Epithelial cell of proximal tubule (primary cell): ENCODE measurements around a stretch of chr11.

DNA sequence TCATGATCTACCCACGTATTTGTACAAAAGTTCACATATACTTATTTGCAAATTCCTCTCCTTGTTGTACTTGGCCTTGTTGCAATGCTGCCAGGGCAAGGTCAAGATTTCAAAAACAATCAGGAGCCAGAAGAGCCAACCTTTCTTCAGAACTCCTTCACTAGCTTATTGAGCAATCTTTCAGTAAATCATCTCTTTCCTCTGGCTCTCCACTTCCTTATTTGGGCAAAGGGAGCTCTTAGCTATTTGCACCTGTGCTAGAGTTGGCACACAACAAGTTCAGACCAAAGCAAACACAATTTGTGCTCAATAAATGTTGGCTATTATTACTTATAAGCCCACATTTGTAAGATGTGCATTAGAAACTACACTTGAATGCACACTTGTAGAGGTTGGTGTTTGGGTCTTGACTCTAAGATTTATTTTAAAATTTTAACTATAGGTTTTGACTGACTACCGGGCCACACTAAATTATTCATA, 9.8 kb downstream of the SRSF8 start:
- RAMPAGE, long total RNA: no peak
- RRBS: no CpG with 5 or more reads among the region's 2 CpGs

- RAMPAGE, long total RNA: no peak
- RRBS: no CpG with 5 or more reads among the region's 10 CpGs
These were observed 8.3 kb upstream of the ENDOD1 start for GRCh38 chr11:95080971-95082133.

- RAMPAGE, long total RNA: no peak
- RRBS: no CpG with 5 or more reads among the region's 5 CpGs
These were observed 760 bp upstream of the ENDOD1 start for GRCh38 chr11:95088846-95089326.

DNA sequence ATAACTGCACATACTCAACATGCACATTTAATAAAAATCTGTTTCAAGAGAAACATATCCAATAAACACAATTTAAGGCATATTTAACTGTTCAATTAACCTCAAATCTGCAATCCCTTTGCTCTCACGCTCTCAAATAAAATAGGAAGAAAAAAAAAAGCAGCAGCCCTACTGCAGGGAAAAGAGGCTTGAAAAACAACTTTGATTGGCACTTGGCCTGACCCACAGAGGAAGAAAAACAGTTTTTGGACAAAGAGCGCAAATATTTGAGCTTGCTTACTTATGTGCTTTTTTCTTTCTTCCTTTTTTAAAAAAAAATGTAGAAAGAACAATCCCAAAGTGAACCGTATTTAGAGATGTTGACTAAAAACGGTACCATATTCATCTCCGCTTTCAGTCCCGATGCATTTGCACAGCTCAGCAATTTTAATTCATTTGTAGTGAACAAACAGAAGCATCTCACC, 1.6 kb downstream of the SESN3 start:
- RAMPAGE, long total RNA: no peak
- RRBS: no CpG with 5 or more reads among the region's 6 CpGs

DNA sequence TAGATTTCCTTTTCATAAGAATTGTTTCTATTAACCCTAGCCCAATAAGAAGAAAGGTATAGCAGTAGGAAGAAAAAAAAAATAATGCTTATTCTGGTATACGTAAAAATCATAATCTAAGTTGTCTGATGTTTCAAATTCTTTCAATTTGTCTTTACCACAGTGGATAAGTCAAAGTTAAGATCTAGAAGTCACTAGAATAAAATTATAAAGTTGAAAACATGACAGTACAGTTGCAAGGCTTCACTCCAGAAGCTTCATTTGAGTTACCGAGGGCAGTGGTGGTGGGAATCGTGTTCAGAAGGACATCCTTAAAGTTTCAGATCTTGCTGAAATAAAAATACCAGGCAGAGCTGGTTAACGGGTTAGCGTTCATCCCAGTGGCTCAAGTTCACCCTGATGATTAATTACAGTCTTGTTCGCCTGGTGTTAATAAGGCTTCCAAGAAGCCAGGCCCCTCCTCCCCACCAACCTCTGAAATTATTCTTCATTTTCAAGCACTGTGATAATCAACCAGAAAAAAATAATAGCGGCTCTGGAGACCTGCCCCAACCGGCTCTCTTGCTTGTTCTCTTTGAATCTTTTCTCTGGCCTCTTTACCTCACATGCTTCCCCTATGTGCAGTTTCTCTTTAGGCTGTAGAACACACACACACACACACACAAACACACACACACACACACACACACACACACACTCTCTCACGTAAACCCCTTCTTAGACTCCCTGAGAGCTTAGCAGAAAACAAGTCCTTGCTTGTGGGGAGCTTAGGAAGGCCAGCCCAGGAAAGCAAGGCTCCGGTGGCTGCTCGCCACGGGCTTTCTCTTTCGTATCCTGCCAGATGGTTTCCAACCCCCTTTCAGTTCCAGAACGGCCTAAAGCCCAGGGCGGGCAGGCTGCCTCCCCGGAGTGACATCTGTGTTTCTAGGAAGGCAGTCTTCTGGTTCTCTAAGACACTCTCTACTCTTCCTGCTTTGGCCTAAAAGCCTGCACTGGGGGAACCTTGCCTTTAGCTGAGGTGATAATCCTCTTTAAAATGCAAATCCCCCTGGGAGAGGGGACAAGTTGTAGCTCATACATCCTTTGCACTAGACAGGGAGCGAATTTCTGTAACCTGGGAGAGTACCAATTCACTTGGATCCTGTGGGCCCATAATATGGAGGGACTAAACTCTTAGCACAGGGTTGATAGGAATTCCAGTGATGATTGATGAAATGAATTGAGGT, 106.3 kb upstream of the SESN3 start:
- RAMPAGE, long total RNA: no peak
- RRBS: 39% methylated on average over 7 of the region's 17 CpGs

DNA sequence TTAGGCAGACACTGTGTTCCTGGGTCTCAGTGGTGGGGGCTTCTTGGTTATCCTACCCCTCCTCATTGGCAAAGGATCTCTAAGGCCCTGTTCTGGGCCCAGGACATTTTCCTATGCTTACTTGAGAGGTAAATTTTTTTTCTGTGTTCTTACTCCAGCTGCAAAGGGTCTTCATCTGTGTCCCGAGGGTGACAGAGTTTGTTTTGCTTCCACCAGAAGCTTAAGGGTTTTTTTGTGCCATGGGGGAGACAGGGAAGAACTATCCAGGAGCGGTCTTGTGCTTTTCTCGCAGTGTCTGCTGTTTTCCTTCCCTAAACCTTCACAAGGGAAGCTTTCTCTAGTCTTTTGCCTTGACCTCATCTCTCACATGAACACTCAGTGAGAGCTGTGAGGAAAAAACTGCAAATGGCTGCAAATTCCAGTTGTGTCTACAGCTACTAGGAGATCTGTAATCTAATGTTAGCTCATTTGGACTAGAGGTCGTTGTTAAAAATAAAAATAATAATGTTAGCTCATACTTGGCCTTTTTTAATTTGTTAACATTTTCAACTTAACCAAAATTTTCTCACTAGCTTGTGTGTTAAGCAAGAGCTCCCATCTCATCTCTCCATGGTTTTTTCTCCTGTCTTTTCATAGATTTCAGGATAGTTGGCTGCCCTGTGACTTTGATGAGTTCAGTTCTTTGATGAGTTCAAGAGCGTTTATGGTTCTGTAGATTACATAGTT, 264.7 kb upstream of the SESN3 start:
- RAMPAGE, long total RNA: no peak
- RRBS: no CpG with 5 or more reads among the region's 5 CpGs

- RAMPAGE, long total RNA: no peak
- RRBS: no CpG with 5 or more reads among the region's 4 CpGs
These were observed 199.5 kb downstream of the FAM76B start for GRCh38 chr11:95590060-95590423.

DNA sequence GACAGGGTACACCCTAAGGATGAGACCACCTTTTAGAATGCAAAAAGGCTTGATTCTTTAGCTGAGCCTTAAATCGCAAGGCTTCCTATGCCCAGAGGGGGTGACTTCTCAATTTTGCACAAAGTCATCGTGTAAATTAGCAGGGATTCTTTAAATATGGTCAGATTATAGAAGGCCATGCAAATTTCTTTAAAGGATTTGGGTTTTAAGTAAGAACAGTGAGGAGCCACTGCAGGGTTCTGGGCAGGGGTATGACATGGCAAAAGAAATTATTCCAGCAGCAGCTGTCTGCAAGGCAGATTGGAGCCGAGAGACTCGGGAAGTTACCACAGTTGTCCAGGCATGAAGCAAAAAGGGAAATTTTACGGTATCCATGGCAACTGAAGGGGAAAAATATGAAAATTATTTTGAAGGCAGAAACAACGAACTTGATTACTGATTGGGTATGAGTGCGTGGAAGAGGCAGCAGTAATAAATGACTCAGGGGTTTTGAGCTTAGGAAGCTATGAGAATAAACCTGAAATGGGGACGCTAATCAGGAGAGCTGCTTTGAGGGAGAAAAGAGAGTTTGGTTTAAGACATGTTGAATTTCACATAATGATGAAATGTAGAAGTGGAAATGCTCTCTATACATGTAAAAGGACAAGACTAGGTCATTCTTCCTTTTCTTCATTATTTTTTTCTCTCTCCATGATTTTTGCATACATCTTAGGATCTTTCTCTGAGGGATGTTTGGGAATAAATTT, 91.6 kb downstream of the FAM76B start:
- RAMPAGE, long total RNA: no peak
- RRBS: no CpG with 5 or more reads among the region's 8 CpGs

GRCh38 chr11:95922953-95923416, 922 bp downstream of the MTMR2 start:
- RAMPAGE, long total RNA: no peak
- RRBS: no CpG with 5 or more reads among the region's 5 CpGs

DNA sequence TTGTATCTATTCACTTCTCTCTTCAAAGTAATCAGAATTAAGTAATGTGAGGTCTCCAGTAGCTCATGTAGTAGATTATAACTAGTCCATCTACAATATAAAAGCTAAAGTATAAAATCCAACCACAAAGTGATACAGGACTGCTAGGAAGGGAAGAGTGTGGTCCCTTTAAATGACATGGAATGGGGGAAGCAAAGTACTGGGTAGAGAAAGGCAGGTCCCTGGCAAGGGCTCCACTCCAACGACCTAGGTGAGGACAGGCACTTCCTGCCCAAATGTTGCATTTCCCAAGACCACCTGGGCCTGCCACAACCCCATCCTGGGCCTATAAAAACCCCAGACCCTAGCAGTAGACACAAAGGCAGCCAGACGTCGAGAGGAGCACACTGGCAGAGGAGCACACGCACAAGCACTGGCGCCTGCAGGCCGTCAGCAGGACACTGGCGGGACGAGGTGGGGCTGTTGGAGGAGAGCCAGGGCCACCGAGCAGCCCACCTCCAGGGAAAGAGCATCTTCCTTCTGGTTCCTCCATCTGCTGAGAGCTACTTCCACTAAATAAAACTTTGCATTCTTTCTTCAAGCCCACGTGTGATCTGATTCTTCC, 89.5 kb upstream of the MTMR2 start:
- RAMPAGE, long total RNA: no peak
- RRBS: no CpG with 5 or more reads among the region's 10 CpGs

GRCh38 chr11:96016306-96016700, 92.4 kb upstream of the MTMR2 start:
- RAMPAGE, long total RNA: no peak

DNA sequence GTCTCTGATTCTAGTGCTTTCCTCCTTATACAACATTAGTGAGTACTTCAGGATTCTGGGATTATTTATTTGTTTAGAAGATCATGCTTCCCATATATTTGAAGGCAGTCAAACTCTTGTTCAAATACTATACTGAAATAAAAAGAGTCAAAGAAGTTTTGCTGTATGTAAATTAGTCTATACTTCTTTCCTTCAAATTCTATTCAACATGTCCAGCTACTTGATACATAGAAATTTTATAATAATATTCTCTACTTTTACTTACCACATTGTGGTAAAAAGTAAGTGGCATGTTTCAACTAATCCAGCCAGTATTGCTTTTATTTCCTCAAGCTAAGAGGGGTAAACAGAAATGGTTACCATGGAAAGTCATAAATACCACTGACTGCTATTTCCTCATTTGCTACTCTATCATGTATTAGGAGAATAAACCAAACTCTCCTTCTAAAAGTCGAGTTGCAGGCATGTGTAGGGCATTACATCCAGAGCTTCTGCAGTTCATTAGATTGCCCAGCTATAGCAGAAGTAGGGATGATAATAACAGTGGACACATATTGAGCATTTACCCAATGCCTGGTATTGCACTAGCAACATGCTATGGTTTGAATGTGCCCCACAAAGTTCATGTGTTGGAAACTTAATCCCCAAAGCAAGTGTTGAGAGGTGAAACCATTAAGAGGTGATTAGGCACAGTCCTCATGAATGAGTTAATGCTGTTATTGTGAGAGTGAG, 208.4 kb downstream of the MAML2 start:
- RAMPAGE, long total RNA: no peak
- RRBS: no CpG with 5 or more reads among the region's 1 CpG

- RAMPAGE, long total RNA: no peak
- RRBS: no CpG with 5 or more reads among the region's 8 CpGs
These were observed 180.1 kb downstream of the MAML2 start for GRCh38 chr11:96162670-96163580.

DNA sequence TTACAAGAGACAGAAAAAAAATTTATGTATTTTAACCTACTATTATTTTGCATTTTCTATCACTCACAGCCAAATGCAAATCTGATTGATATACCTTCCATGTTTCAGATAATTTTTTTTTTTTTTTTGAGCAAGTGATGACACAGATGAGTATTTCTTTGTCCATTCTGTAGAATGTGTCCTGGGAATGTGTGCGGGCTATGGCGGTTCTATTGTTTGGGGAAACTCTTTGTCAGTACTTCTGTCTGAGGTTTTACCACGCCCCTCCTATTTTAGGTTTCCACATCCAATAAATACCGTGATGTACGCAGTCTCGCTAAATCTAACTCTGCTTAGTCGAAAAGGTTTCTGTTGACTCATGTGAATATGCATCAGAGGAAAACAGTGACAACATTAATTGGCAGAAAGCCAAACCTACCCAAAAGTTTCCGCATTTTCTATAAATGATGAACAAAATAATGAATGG, 143.6 kb downstream of the MAML2 start:
- RAMPAGE, long total RNA: no peak
- RRBS: no CpG with 5 or more reads among the region's 8 CpGs

- RAMPAGE, long total RNA: no peak
- RRBS: no CpG with 5 or more reads among the region's 3 CpGs
These were observed 94.5 kb downstream of the MAML2 start for GRCh38 chr11:96248276-96249166.

- RAMPAGE, long total RNA: no peak
- RRBS: no CpG with 5 or more reads among the region's 5 CpGs
These were observed 85.1 kb downstream of the MAML2 start for GRCh38 chr11:96257591-96258619.

DNA sequence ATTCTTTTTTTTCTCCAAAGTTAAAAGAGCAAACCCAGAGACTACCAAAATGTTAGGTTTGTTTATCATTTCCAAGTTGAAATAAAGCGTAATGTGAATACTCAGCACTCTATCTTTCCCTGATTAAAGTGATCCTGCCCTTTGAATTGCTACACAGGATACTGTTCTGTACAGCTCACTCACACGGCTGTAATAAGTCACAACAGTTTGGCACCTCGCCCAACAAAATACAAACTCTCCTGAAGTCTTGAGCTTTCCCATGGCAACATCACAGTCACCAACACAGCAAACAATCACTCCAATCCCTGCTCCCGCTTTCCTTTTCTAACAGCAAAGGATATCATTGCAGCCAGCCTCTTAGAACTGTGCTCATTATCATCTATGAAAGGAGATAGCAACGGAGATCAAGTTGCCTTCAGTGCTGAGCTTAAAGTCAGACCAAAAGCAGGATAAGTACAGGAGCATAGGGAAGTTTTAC, 36.1 kb downstream of the MAML2 start:
- RAMPAGE, long total RNA: no peak
- RRBS: no CpG with 5 or more reads among the region's 5 CpGs

DNA sequence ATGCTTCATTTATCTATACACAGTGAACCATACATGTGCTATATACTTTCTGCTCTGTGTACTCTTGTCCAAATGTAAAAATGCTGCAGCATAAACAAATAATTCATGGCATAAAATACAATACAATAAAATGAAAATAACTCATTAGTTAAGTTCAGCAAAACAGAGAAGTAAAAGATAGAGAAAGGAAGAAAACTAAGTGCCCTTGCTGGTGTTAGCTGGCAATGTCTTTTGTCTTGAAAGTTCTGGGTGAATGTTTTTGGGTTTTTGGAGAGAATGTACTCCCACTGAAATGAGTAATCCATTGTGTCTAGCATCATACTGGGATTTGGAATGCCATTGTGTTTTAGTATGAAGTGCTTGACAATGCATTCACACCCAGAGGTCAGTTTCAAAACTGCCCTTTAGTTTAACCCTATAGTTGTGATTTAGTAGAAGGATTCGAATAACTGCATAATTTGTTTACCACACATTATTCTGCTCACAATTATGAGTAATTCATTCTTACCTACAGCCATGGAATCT, 34.0 kb downstream of the MAML2 start:
- RAMPAGE, long total RNA: no peak
- RRBS: no CpG with 5 or more reads among the region's 1 CpG

- RAMPAGE, long total RNA: no peak
- RRBS: no CpG with 5 or more reads among the region's 4 CpGs
These were observed 28.5 kb downstream of the MAML2 start for GRCh38 chr11:96314248-96315166.

DNA sequence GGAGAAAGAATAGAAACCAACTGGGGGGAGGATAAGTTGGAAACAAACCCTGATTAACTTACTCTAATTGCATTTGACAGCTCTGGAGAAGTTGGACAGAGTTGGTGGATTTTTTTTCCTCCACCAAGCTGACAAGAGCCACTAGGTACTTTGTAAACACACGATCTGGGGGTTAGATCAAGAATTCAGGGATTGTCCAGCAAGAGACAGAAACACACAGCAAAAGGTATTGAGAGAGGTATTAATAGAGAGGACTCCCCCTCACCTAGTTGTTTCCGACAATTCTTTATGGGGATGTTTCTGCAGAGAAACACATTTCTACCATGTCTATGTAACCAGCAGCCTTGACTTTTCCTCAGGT, 930 bp downstream of the MAML2 start:
- RAMPAGE, long total RNA: no peak
- RRBS: no CpG with 5 or more reads among the region's 2 CpGs